ENCODE results near the genes DPP10 and INHBB.

DNA sequence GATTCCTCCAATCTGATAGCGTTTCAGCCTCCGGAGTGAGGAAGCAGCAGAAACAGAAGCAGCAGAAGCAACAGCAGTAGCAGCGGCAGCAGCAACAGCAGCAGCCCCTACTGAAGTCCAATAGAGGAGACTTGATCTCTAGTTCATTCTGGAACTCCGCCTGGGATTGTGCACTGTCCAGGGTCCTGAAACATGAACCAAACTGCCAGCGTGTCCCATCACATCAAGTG is at the start of gene DPP10:
DPP10 (plus strand) TSS at position 55 of the 230 bp plus-strand sequence.
- PRO-cap, result no peak

- PRO-cap, result unidirectional peak, plus-strand start at chr2:115161417; unidirectional peak, plus-strand start at chr2:115161495; unidirectional peak, minus-strand start at chr2:115162010; unidirectional peak, minus-strand start at chr2:115162069
Measured at GRCh38 chr2:115161203-115162340, 719.1 kb downstream of the DPP10 start.

GRCh38 chr2:115562074-115562331 is 1119.6 kb downstream of the DPP10 start:
- PRO-cap, result no peak

- PRO-cap, result no peak
Measured at GRCh38 chr2:115726019-115726331, 1283.5 kb downstream of the DPP10 start.

DNA sequence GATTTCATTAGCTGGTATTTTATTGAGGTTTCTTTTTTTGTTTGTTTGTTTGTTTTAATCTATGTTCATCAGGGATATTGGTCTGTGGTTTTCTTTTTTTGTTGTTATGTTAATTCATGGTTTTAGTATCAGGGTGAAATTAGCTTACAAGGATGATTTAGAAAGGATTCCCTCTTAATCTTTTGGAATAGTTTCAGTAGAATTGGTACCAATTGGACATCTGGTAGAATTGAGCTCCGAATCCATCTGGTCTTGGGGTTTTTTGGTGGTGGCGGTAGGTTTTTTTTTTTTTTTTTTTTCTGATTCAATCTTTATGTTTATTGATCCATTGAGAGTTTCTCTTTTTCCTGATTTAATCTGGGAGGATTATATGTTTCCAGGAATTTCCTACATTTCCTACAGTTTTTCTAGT is 1538.2 kb downstream of the DPP10 start:
- PRO-cap, result no peak

GRCh38 chr2:117205332-117205819 is 609.1 kb upstream of the DDX18 start:
- PRO-cap, result no peak

GRCh38 chr2:117980608-117981418 is 33.1 kb downstream of the CCDC93 start:
- PRO-cap, result no peak

DNA sequence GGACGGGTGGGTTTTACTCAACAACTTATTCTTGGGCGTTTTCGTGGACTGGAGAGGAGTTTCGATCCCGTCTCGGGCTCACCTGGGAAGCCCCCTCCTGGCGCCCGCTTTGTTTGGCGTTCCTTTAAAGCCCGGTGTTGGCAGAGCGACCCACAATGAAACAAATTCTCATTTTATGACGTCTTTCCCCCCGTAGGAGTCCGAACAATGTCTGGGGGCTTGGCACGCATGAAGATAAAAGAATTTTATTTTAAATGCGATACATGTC is 135.4 kb downstream of the INSIG2 start:
- PRO-cap, result no peak

- PRO-cap, result no peak
Measured at GRCh38 chr2:118319084-118319718, 230.9 kb downstream of the INSIG2 start.

DNA sequence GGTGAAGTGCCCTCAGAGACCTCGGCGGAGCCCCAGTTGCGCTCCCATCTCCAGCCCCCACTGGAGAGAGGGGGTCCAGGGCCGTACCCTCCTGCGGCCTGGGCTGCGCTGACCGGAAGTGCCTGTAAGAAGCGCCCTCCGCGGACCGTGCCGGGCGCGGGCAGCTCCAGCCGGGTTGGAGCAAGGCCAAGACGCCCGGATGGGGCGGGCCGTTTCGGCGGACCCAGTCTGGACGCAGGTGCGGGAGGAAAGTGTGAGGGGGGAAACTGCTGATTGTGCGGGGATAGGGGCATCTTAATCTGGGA is 11.5 kb downstream of the EN1 start:
- PRO-cap, result no peak

GRCh38 chr2:118970058-118970449 is 28.1 kb downstream of the MARCO start:
- PRO-cap, result no peak

DNA sequence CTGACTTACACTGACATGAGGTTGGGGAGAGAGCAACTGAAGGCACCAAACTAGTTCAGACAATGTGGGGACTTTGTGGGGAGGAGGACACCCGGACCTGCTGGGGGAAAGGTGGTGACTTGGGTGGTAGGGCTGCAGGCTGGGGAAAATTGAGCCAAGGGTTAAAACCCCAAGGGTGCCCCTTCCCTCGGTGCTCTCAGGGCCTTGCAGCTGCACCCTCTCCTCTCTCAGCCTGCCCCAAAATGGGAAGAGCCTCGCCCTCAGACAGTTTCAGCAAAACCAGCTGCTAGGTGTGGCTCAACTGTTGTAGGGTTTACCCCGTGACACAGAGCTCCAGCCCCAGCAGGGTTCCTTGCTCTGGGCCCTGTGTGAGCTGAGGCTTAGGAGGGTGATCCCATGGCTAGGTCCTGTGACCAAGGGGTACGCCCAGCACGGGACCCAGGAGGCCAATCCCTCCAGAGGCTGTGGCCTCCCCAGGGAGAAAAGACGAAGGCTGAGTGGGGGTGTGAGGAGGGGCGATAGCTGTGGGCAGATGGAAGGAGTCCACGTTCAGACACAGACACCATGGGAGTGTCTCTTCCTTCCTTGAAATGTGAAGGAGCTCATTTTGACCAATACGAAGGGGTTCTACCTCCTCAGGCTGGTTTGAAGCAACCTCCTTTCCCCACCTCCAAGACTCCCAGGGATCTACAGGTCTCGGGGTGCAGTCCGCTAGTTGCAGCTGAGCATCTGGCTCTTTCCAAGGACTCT is 28.8 kb downstream of the MARCO start:
- PRO-cap, result no peak

DNA sequence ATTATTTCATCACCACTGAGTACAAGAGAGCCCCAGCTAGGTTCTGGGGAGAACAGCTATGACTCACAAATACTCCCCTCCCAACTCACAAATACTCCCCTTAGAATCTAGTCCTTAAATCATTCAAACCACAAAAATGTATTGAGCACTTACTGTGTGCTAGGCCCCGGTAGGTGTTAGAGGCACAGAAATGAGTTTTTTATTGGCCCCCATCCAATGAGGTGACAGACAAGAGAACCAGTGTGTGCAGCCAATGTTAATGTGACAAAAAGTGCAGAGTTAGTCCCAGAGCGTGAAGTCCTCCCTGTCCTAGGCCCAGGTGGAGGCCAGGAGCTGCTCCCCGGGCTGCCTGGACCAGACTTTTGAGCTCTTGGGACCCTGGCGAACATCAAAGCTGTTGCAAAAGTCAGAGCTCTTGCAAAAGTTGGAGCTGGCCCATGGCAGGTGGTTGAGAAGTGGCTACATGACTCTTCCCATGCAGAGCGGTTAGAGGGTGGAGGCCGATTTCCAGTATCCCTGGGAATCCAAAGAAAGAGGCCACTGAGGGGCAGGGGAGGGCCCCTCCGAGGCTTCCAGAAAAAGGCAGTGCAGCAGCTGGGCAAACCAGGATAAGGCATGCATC is 9.9 kb downstream of the STEAP3 start:
- PRO-cap, result no peak

- PRO-cap, result no peak
Measured at GRCh38 chr2:119366505-119366683, 240 bp downstream of the C2orf76 start.

DNA sequence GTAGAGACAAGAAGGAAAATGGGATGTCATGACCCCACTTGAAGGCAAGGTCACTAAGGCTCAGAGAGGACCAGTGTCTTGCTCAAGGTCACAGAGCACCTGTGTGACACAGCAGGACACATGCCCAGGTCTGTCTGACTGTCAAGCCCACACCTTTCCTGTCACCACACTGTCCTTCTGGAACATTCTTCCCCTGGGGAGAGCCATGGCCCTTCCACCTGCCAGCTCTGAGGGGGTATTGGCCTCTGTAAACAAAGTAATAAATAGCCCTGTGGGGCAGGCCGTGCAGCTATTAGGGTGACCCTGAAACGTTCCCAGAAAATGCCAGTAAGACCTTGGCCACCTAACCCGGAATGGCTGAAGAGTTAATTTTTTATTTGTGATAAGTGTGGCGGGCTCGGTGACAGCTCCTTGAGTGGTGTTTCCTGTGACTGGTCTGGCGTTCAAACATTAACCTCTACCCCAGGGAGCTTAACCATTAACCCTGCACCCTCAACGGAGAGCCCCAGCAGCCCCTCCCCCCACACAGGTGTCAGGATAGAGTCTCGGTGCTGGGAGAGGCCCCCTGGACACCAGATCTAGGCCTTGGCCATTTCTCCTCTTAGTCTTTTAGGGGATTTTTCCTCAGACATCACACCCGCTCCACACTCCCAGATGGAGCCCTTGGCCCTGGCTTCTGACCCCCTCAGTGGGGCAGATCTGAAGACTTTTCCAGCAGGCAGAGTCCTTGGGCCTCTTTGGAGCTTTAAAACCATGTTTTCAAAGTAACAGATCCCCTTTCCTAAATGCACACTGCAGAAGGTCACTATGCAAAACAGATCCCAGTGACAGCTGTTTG is 36.7 kb downstream of the SCTR start:
- PRO-cap, result no peak

DNA sequence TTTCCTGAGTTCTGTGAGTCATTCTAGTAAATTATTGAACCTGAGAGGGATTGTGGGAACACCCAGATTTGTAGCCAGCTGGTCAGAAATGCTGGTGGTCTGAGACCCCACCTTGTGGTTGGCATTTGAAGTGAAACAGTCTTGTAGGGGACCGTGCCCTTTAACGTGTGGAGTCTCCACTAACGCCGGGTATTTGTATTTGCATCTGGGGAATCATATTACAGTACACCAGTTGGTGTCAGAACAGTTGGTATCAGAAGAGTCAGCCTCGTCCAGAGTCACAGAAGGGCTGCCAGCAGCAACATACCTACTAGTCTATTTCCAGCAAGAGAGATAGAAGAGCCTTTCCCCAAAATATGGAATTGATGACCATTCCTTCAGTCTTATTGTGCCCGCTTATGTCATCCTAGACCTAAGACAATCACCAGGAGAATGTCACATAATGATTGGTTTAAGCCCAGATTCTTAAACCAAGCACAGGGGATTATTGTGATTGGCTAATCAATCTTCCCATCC is 38.2 kb upstream of the PTPN4 start:
- PRO-cap, result no peak

GRCh38 chr2:120233050-120233415 is 9.8 kb upstream of the TMEM185B start:
- PRO-cap, result no peak

DNA sequence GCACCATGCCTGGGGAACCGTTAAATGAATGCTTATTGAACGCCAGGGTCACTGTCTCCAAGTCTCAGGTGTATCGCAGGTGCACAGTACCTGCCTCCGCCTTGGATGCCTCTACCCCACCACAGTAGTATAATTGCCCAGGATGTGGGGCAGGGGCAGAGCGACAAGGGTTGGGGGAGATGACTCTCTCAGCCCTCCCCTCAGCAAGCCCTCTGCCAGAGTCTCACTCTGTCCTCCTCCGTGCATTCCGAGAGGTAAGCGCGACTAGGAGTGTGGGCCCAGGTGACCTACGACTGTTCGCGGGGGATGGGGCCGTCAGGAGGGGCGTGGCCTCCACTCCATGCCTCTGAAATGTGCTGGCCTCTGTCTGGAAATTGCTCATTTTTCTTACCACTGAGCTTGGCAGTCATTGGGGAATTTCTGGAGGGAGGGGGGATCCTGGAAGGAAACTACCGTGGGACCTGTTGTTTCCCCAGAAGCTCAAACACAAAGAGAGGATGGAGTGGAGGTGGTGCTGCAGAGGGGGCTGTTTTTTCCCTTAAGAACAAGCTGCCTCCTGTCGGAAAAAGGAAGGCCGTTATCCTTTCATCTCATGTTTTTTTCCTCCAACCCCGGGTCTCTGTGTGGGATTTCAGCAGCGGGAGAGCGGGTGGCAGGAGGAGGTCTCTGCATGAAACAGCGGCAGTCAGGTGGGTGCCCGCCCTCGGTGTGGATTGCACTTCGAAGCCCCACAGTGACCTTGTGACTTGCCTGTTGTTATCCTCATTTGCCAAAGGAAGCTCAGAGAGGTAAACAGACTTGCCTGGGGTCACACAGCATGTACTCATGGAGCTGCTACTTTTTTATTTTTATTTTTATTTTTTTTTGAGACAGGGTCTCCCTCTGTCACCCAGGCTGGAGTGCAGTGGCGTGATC is 13.0 kb upstream of the RALB start:
- PRO-cap, result no peak

GRCh38 chr2:120345644-120346547 is at the start of gene INHBB:
Gene INHBB, plus strand, starts transcription at chr2:120346136.
- PRO-cap, result bidirectional peak, plus-strand start at chr2:120346380, minus-strand start at chr2:120346335

GRCh38 chr2:120348230-120348661 is 2.3 kb downstream of the INHBB start:
- PRO-cap, result no peak